Neural progenitor cell (in vitro differentiated cells): ENCODE measurements around a stretch of chr2.

GRCh38 chr2:8544987-8545853 lies 136.6 kb upstream of the ID2 start:
- RAMPAGE, long total RNA = no peak

DNA sequence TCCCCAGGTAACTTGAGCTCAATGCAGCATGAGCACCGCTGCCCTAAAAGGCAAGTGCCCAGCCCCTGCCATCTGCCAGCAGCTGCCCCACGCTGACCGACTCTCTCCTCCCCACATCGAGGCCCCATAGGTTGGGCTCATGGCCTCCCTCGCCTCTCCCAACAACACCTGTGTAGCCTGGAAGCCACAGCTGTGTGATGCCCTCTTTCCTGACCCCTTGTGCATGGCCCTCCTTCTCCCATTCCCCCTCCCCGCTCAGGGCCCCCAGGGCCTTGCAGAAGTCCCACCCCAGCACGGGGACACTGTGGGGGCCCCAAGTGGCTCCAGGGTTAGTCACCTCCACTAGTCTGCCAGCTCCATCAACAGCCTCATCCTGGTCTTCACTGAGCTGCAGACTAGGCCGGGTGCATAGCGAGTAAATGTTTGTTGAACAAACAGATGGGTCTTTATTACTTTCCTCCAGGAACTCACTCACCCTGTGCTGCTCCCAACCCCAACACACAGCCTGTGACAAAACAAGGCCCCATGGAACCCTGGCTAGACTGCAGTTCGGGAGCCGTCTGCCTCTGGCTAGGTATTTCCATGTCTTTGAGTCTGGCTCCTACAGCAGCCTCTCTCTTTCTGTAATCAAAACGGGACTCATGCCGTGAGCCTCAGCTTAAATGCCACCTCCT lies 110.0 kb upstream of the ID2 start:
- RAMPAGE, long total RNA = no peak

DNA sequence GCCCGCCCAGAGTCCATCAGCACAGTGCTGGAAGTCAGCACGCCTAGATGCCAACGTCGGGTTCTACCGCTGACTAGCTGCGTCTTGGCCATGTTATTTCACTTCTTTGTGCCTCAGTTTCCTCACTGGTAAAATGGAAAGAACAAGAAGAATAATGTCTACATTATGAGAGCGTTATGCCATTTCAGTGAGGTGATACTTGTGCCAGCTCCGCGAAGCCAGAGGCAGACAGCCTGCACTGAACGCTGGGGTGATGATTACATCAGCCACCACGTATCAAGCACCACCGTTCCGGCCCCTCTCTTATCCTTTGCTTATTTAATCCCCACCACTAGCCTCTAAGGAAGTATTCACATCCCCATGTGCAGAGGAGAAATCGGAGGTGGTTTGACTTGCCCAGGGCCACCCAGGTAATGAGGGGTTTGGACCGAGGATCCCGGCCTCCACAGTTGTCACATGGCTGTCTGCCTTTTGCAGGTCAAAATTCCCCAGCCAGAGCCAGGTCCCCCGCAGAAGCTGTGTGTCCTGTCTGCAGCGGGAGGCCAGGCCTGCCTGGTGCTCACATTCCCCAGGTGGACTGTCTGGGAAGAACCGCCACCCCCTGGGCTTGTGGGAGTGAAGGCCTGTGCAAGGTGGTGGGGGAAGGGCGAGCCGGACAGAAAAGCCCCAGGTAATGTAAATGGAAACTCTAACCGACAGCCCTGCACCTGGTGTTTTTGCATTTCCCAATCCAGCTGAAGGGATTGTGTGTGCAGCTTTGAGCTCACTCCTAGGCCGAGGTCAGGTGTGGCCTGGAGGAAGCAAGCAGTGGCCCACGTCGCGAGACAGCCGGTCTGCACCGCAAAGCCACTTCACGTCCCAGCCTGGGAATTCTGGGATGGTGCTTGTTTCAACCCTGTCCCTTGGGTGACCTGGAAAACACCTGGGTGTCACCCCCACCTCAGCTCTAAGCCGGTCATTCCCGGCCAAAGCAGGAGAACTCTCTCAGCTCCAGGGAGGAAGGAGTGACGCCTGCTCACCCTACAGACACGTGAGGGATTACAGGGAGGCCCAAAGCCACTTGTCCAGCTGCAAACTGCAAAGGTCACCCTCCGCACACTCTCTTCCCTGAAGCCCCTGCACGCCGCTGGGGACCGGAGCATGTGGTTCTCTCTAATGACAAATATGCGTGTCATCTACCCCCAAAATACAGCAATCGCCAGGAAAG lies 108.4 kb upstream of the ID2 start:
- RAMPAGE, long total RNA = no peak

DNA sequence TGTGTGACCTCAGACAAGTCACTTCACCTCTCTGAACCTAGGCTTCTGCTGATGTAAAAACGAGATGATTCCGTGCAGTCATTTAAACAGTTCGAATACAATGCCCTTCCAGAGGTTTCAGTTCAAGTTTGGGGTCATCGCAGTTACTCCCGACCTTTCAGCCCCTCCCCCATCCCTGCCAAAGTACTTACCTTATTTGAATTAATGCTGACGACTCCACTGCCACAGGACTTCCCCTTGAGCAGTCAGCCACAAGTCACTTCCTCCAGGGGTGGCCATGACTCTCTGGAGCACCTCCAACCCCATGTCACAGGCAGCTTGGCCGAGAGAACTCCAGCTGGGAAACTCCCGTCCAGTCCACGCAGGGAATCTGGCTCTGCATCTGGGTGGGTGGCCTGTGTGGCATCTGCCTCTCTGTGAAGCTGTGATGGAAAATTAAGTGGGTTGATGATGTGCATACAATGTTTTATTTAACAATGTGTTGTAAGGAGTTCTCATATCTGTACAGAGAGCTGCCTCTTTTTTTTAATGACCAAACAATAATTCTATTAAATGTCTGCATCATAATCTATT lies 105.0 kb upstream of the ID2 start:
- RAMPAGE, long total RNA = no peak

GRCh38 chr2:8624846-8625433 lies 56.9 kb upstream of the ID2 start:
- RAMPAGE, long total RNA = no peak

DNA sequence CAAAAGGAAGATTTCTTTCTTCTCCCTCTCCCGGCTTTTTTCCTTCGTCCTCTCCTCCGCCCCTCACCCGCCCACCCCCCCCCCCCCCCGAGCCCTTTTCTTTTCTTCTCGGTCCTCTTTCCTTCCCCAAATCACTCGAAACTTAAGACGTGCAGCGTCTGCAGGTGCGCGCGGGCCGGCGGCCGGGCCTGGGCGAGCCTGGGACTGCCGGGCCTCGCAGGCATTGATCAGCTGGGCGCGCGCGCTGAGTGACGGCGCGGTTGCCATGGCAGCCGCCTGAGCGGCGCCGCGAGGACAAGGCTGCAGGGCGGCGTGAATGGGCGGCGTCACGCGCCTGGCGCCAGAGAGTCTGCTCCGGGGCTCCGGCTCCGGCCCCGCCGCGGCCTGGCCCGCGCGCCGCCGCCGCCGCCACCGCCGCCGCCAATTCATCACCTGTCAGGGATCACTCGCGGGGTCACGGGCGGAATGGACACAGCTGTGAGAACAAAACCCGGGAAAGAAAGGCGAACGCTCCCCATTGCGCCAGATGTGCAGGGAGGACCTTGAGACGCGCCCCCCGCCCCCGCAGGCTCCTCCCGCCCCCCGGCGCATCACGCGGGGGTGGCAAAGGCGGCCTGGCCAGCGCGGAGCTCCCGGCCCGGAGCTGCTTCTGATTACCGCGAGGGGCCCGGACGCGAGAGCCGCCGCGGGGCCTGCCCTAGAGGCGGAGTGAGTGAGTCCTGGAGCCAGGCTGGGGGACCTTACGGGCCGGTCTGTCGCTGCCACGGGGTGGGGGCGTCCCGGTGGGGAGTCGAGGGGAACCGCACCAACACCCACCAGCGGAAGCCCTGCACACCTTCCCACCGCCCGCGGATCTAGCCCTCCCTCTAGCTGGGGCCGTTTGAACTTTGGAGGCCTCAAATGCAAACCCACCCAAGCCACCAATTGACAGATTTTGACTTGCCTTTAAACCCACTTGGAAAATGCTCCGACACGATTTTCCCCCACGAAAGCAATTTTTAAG lies 2.9 kb upstream of the ID2 start:
- RAMPAGE, long total RNA = no peak

DNA sequence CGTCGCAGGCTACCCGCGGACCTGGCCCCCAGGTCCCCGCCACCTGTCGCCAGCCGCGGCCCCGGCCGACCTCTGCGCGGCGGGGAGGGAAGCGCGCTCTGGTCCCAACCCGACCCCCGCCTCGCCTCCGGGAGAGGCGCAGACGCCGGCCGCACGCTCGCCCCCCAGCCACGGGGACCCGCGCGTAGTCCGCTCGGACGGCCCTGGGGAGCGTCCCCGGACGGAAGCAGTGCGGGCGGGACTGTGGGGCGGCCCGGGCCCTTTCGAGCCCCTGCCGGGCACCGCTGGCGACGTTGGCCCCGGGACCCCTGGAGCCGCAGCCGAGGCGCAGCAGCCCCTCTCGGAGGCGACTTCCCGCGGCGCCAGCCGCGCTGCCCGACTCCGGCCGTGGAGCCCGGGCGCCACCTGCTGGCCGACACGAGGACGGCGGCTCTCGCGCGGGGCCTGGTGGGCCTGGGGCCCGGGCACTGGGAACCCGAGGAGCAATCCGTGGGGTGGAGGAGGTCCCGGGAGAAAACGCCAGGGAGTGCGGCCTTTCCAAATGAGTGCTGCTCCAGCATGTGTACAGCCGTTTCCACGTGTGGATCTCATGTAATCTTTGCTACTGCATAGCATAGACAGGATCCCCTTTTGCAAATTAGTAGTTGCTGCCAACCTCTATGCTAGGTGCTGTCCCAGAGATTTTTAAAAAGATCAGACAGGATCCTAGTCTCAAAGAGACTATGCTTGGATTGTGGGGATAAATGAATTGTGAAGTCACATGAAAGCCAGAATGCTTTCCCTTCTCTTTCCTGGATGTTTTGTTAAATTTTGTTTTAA lies 3.9 kb downstream of the ID2 start:
- RAMPAGE, long total RNA = no peak

DNA sequence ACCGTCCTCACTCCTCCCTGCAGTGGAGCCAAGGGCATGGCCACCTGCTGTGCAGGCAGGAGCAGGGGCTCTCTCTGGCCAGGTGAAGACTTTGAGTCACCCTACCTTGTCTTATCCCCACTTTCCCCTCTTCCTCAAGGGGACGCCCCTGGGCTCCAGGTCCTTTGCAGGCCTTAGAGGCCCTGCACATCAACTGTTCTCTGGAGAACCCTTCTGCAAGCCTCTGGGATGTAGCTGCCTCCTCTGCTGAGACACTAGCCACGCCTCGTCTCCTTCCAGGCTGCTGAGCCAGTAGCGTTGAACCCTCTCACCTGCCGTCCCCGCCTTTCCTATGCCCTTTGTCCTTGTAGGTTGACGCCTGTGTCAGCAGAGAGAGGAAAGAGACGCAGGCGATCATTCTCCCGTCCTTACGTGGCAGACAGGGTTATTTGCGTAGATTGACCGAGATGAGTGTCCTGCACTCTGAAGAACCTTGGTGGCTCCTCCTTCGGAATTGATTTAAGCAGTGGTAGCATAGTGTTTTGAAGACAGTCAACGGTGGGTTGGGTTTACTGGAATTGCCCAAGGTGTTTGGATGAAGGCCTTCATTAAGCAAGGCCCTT lies 27.7 kb downstream of the ID2 start:
- RAMPAGE, long total RNA = no peak

DNA sequence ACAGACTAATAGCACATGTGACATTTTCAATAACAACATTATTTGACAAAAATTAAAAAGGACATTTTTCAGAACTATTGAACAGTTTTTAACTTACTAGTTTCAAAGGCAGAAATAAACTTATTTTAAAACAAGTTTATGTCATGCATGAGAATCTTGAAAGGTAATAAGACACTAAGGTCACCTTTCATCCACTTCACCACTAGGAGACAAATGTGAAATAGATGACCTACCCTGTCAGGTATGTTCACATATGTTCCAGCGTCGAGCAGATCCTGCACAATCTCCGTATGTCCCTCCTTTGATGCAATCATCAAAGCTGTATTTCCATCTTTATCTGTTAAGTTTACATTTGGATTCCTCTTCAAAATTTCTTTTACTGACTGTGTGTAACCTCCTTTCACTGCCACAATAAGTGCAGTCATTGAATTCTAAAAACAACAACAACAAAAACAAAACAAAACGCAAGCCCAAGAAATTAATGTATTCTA lies 34.7 kb downstream of the KIDINS220 start:
- RAMPAGE, long total RNA = no peak

- RAMPAGE, long total RNA = no peak
Observed at GRCh38 chr2:8821151-8821624, 16.2 kb downstream of the KIDINS220 start.

DNA sequence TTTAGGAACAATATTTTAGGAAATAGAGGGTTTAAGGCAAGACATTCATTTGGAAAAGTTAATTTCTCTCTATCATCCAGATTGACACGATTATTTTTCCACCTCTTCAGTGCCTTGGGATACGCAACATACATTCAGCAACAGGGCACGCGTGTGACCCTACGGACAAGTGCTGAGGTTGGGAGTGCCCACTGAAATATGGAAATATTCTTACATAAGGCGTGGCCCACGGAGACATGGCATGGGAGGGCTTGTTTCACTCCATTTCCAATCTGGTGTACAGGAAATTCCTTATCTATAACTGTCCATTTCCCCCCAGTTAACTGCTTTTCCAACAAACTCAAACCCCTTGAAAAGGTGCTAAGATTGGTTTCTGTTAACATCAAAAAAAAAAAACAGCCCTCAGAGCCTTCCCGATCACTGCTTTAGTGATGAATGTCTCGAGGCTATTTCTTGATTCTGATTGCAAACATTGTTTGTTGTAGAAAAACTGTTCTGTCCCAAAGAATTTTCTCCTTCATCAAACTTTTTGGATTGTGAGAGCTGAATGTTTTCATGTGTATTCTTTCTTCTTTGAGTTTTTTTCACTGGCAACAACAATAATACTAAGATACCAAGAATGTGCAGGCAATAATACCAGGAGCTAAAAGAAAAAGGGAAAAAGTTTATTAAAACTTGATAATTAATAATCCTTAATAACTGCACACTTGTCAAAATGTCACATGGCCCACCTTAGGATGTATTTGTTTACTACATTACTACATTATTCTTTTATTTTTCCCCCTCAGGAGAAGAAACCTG lies 21.0 kb upstream of the KIDINS220 start:
- RAMPAGE, long total RNA = no peak

DNA sequence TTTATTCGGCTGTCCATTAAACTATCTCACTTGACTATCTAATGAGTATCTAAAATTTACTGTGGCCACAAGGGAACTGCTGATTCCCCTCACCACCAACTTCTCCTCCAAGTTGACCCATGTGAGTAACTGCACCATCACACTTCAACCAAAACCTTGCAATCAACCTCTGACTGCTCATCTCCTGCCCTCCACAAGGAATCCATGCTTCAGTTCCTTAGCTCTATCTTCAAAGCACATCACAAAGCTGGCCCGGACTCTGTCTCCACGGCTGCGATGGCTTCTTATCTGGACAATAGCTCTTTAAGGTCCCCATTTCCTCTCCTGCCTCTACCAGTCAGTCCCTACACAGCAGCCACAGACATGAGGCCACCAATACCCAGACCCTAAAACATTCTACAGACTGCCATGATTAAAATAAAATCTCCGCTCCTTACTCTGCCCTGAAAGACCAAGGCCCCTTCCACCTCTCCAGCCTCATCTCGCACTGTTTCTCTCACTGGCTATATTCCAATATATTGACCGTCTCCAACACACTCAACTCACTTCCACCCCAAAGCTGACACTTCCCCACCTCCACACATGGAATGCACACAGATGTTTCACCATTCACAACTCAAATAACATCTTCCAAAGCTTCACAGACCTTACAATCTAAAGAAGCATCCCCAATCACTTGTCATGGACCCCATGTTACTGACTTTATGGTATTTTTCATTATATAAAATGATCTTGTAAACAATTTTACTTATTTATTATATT lies 25.6 kb downstream of the MBOAT2 start:
- RAMPAGE, long total RNA = no peak

DNA sequence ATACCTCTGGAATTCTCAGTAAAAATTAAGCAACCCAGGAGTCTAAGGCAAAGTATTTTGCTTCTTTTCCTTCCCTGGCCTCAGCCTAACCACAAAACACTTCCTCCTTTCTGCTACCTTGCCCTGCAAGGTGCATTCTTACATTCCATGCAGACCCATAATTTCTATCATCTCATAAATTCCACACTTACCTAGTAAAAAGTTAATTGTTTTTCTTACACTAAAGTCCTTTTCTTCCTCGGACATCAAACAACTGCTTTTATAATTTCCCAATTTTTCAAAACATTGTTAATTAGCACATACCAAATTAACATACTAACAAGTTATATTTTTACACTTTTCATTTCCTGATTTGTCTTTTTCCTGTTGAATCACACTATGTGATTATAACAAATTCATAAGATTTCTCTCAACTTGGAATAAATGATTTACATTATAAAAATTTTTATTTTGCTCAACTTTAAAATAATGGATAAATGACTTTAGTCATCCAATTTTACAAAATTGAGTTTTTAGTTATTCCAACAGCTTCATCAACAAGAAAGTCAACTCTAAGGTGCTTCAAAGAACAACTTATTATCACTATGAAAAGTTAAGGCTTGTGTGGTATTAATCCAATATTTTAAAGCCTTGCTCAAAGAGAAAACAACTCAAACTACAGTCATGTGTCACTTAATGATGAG lies 3.4 kb downstream of the MBOAT2 start:
- RAMPAGE, long total RNA = no peak

DNA sequence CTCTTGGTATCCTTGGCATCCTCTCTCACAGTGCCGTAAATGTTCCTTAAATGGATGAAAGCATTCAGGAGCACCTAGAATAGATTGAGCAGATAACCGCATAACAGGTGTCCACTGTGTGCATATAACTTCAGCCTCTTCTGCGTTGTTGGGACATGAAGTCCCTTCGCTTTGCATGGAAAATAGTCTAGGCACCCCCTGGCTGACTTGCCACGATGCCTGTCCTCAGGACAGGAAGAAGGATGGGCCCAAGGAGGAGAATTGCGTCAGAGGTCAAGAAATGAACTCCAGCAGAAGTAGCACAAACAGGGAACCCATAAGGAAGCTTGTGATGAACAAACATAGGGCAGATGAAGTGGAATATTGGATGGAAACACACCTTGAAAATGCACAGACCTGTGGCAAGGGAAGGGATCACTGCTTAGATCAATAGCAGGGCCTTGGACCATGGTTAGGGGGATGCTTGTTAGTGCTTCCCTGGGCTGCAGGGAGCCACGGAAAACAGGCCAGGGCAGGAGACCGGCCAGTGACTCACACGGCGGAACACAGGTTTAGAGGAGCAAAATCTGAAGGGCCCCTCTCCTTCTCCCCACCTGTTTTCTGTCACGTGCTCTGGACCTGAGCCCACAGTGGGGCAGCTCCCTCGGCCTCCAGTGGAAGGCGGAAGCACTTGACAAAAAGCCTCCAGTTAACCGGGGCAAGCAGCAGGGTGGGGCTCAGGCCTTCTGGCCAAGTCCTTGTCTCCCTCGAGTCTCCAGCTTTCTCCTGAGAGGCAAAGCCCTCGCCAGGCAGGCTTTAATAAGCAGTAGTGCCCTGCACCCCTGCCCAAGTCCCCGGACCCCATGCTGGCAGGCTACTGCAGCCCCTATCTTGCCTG lies 99.2 kb upstream of the ASAP2 start:
- RAMPAGE, long total RNA = no peak

DNA sequence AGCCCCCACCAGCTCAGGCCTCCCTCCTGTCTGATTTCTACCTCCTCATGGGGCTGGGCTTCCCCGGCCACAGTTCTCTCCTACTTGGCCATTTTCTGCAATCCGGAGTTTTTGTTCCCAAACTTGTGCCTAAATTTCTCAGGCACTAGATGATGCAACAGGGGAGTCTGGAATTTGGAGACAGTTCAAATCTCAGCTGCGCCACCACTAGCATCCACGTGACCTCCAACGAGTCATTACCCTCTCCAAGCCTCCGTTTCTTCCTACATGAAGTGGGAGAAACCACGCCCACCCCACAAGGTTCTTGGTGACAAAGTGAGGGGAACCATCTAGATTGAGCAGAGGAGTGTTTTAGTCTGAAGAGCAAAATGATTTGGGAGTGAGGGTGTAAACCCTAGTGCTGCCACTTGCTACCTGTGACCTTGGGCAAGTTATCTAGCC lies 61.5 kb upstream of the ASAP2 start:
- RAMPAGE, long total RNA = no peak

DNA sequence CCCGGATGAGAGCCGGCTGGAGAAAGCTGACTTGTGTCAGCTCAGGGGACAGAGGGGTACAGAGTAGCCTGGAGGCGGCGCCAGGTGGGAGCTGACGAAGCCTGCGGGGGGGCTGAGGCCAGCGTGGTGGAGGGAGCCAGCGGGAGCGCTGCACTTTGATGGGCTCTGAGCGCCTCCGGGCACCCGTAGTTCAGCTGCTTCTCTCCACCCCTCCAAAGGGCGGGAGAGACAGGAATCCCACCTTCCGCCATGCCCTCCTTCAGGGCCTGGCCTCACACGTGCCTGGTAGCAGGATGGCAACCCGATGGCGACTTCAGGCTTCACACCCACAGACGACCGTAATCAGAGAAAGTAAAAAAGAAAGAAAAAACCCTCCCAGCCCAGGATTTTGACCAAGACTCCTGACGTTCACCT lies 60.9 kb upstream of the ASAP2 start:
- RAMPAGE, long total RNA = no peak

DNA sequence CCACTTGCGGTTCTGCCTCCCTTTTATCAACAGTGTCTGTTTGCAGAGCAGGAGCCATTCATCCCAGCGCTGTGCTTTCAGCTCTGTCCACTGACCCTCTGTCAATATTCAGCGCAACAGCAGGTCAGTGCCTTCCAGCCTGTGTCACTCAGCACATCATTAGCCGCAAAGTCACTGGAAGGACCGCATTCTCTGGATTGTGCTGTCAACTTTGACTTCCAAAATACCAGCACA lies 38.5 kb upstream of the ASAP2 start:
- RAMPAGE, long total RNA = no peak

DNA sequence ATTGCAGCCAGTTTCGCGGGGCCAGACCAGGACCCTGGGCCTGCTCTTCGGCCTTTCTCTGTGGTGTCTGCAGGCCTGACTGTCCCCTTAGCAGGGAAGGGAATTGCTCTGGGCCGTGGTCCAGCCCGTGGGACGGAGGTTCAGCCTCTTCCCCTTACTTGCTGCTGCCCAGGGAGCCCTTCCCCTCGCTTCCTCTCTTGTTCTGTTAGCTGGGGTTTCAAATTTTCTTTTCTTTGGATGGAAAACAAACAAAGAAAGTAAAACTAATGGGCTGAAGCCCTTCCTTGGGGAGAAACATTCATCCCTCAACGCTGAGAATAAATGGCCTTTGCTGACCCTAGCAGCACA lies 52.3 kb downstream of the ASAP2 start:
- RAMPAGE, long total RNA = no peak

- RAMPAGE, long total RNA = no peak
Observed at GRCh38 chr2:9260383-9260852, 53.8 kb downstream of the ASAP2 start.

DNA sequence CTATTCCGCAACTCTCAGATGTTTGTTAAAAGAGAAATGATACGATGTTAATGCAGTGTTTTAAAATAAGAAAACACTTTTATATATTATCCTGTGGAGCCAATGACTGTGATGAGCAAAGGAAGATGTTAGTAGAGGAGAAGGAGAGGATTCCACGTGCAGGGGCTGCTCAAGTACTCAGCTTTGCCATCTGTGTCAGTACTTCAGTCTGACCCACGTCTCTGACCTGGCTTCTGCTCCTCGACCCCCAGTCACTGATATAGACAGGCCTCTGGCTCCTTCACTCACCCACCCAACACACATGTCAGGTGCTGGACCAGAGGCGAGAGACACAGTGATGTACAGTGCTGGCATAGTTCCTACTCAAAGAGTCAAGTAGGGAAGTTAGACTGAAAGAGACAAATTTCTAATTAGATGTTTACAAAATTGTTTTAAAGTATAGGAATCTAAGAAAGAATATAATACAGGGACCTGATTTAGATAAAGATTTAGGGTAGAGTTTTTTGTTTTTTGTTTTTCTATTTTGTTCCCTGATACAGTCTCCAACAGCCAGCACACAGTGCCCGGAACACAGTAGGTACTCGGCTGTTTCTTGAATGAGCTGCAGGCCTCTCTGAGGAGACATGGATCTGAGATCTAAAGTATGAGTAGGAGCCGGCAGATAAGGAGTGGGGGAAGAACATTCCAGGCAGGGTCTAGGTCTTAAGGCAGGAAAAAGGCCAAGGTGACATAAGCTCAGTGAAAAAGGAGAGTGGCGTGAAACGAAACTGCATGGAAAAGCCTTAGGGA lies 94.7 kb downstream of the ITGB1BP1 start:
- RAMPAGE, long total RNA = no peak